LNCaP clone FGC (cell line): ENCODE measurements around a stretch of chr1.

DNA sequence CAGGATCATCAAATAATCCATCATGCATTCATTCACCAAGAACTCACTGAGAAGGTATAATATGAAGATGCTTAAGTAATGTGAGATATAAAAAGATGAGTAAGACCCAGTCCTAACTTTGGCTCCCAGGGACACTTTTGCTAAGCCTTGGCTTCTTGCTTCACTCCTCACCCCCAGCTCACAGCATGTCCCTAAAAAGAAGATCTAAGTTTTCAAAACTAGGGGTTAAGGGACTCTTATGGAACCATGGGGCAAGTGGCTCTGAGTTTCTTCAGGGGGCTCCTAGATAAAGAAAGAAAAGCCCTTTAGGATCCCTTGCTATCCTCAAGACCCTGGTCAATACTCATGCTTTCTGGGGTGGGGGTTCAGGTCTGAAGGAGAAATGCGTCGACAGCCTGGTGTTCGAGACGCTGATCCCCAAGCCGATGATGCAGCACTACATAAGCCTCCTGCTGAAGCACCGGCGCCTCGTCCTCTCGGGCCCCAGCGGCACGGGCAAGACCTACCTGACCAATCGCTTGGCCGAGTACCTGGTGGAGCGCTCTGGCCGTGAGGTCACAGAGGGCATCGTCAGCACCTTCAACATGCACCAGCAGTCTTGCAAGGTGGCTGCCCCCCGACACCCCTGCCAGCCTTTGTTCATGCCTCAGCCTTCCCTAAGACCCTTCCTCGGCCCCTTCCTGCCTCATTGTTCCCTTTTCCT, 18.7 kb upstream of the IPO9 start:
- RRBS, 2 experiments: no CpG with 5 or more reads among the region's 18 CpGs

- RRBS, 2 experiments: no CpG with 5 or more reads among the region's 11 CpGs
Observed at GRCh38 chr1:201824036-201825007, 4.6 kb upstream of the IPO9 start.

- RRBS, 2 experiments: no CpG with 5 or more reads among the region's 3 CpGs
Observed at GRCh38 chr1:201874436-201875286, 14.0 kb upstream of the SHISA4 start.

GRCh38 chr1:201897082-201897764, 8.5 kb downstream of the SHISA4 start:
- RRBS, 2 experiments: no CpG with 5 or more reads among the region's 1 CpG

GRCh38 chr1:201918247-201918951, 27.9 kb downstream of the LMOD1 start:
- RRBS, 2 experiments: no CpG with 5 or more reads among the region's 7 CpGs

- RRBS, 2 experiments: no CpG with 5 or more reads among the region's 27 CpGs
Observed at GRCh38 chr1:201955611-201956553, 579 bp downstream of the TIMM17A start.

- RRBS, 2 experiments: no CpG with 5 or more reads among the region's 8 CpGs
Observed at GRCh38 chr1:201997240-201997550, 13.2 kb upstream of the ELF3 start.

GRCh38 chr1:202016507-202017655, 6.5 kb downstream of the ELF3 start:
- RRBS, 2 experiments: no CpG with 5 or more reads among the region's 20 CpGs

DNA sequence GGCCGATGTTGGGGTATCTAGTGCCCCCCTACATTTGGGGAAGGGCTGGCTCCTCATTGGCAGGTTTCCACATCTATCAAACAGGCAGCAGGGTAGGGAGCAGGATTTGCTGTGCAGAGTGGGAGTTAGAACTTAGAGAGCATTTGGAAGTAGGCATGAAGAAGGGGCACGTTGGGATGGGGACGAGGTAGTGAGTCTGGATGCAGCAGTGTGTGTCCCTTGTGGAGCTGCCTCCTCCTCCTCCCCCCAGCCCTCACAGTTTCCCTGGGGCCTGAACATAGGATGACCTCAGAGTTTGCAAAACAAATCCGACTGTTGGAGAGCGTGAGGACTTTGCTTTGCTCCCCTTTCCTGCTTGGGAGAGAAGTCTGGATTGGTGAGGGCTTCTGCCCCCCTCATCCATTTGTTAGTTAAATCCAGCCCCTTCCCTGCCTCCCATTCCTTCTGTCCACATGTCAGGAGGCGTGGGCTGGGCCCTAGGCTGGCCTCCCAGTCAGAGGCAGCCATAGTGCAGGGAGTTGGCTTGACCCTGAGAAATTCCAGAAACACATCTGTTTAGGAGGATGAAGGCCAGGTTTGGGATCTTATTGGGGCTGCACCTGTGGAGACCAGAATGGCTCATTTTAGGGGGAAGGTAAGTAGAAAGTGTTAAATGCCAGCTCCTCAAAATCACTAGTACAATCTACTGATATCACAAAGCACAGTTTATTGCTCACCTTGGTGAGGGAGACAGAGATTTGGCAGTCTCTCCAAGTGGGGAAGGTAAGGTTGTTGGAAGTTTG, 36.8 kb upstream of the GPR37L1 start:
- RRBS, 2 experiments: no CpG with 5 or more reads among the region's 6 CpGs

DNA sequence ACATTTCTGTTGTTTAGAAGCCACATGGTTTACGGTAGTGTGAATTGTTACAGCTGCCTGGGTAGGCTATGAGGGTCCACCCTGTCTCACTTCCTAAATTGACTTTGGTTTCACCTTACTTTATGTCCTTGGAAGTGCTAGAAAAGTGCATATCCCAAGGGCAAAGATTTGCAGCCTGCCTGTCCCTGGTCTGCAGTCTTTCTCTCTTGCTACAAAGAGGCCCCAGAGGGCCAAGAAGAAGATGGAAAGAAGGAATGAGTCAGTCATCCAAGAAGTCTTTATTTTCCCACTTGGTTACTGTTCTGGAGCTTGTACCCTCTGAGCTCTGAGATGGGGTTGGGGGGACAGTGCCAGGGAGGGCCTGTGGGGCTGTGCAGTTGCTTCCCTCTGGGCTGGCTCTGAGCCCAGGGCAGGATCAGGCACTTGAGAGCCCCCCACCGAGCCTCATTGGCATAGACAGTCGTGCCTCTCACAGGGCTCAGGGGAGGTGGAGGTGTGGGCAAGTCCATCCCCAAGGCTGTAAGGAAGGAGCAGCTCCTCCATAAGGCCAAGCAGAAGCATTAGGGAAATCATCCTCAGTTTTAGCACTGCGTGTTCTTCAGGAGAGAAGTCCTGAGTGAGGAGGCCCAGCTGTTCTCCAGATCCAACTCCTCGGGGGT, 2.3 kb upstream of the ARL8A start:
- RRBS, 2 experiments: no CpG with 5 or more reads among the region's 5 CpGs

DNA sequence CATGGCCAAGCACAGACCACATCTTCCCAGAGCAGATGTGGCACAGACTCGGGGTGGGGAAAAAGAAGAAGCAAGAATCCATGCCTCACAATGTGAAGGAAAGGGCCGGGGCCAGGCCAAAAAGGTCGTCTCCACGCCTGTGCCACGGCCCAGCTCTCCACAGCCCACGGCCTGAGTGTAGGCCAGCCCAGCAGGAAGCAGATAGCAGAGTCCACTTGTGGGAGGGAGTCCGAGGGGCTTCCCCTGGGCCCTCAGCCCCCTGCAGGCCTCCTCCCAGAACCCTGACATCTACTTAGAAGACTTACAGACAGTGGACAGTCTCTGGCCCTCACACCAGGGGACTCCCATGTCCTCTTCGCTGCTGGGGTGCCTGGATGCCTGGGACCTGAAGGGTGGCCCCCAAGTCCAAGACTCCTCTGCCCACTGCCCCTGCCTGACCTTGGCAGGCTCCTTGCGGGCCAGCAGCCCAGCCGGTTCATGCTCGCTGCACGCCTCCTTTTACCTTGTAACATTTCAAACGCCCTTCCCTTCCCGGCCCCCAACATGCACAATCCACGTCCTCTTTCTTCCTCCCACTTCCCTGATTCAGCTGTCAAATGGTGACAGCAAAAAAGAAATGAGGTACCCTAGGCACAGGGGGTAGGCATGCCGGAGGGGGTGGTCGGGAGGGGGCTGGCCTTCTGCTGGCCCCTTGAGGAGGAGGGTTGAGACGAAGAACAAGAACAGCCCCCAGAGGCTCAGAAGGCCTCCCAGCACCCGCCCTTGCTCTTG, 865 bp upstream of the PTPN7 start:
- RRBS, 2 experiments: 88% methylated on average over 5 to 6 of the region's 19 CpGs

DNA sequence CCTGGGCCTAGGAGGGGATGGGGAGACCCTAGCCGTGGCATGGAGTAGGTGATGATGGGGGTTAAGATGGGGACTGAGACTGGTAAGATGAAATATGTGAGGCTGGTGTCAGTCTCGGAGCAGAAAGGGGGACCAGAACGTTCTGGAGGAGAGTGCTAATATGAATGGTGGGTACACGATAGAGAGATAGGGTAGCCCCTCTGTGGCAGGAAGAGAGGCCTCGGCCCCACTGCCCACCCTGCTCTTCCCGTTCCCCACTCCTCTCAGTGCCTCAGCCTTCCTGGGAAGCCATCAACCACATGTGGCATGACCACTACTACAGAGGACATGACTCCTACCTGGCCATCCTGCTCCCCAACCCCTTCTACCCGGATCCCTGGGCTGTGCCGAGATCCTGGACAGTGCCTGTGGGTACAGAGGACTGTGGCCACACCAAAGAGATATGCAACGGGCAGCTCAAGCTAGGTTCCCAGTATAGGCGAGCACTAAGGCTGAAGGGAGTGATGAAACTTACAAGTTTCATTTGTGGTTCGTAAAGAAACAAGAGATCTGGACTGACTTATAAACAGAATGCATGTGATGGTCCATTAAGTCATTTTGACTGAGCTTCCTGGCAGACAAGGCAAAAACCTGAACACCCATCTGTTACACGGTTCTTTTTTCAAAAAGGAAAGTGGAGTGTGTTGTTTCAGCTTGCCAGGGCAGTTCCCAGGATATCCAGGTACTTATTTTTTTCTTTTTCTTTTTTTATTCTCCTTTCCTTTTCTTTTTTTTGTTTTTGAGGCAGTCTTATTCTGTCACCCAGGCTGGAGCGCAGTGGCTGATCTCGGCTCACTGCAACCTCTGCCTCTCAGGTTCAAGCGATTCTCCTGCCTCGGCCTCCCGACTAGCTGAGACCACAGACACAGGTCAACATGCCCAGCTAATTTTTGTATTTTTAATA, 14.4 kb upstream of the LGR6 start:
- RRBS, 2 experiments: no CpG with 5 or more reads among the region's 17 CpGs

DNA sequence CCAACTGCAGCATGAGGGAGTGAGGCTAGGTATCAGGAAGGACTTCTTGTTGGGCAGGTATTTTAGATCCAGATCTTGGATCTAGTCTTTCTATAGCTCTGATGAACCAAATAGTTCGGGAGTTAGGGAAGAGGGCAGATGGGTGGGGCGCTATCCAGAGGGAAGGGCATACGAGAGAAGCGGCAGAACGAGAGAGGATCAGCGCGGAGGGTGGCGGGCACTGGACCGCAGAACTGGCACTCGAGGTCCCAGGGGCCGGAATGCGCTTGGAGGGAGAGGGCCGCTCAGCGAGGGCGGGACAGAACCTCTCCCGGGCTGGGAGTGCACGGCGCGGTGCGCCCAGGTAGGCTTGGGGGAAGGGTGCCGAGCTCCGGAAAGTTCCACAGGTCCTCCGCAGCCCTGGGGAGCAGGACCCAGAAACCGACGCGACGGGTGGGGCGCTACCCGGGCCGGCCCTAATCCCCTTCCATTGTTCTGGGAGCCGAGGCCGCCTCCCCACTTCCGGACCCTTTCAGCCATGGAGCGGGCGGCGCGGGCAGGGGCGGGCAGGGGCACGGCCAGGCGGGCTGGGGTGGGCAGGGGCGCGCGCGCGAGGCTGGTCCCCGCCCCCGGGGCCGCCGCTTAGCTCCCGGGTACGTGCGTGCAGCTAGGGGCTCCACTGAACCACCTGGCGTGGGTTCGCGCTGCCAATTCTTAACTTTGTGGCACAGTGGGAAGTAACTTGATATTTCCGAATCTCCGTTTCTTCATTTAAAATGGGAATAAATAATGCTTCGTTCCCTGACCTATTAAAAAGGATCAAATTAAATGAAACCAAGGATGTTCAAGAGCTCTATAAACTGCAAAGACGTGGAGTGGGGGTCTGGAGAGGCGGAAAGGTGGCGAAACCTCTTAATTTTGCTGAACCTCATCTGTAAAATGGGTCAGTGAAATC, 20.6 kb downstream of the LGR6 start:
- RRBS, 2 experiments: 39 to 47% methylated on average over 33 of the region's 61 CpGs

DNA sequence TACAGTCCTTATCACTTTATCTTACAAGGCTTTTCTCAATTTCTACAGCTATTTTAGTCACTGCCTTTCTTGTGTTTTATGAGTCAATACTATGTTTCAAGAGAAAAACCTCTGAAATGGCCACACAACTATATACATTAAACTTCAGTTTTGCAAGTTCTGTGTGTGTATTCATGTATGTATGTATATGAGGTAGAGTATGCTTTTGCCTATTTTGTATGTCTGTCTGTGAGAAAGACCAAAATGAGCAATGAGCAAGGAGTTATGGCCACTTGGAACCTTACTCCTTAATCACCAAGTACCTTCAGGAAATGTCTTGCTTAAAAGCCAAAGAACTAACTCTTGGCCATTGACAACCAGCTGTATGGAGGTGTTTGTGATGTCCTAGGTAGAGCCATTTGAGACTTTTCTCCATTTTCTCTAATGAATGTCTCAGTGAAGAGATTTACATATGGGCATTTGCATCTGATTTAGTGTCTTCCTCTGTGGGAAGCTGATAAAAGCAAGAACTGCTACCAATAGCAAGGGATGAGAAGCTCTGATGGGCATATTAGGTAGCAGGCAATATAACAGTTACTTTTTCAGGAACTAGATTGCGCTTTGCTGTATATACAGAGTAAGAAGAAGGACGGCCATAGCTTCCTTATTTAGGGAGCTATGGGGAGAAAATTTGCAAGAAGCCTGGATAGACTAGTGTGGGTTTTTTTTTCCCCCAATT, 169.6 kb downstream of the SYT2 start:
- RRBS, 2 experiments: no CpG with 5 or more reads among the region's 2 CpGs

DNA sequence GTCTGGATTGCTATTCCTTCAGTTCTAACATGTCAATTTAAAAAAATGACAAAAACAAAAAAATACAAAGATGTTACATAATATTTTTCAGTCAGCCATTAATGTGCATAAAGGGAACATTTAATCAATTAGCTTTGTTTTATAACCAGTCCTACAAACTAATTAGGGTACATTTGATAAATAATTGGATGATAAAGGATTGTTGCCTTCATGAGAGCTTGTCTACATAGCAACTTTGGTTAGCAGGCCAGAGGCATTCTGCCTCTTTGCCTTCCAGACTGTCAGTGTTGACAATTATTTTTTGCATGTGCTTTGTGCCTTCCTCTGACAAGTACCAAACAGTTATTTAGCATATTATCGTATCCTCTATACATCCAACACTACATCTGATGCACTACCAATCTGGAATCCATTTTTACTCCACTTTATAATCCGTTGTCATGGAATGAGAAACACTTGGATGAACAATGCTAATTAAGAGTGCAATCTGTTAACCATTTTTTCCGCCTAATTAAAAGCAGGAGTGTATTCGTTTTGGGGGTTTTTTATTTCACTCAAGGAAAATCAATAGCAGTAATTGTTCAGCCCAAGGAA, 165.5 kb downstream of the SYT2 start:
- RRBS, 2 experiments: no CpG with 5 or more reads among the region's 4 CpGs

GRCh38 chr1:202806727-202807893, 1.1 kb downstream of the KDM5B start:
- RRBS, 2 experiments: 1% methylated on average over 44 to 45 of the region's 95 CpGs

GRCh38 chr1:202810390-202811044, 2.3 kb upstream of the KDM5B start:
- RRBS, 2 experiments: under 1 to 1% methylated on average over 17 to 20 of the region's 43 CpGs

GRCh38 chr1:202811045-202811792, 3.0 kb upstream of the KDM5B start:
- RRBS, 2 experiments: 22% methylated on average over 37 to 38 of the region's 52 CpGs

- RRBS, 2 experiments: no CpG with 5 or more reads among the region's 8 CpGs
Observed at GRCh38 chr1:202812272-202813004, 4.2 kb upstream of the KDM5B start.